Metastatic Lung Carcinoma in the Adrenal Gland (tissue), 1 donor: Measurements from ENCODE around the gene DDX5.

DNA sequence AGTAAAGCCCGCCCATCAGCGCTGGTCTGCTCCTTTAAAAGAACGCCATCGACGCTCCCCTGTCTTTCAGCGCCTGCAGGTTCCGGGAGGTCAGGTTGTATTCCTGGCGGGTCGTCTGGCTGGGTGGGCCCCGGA, 15.8 kb upstream of the ERN1 start:
- PRO-cap: bidirectional peak, plus-strand start at position 64 of the sequence, minus-strand start outside the sequence

- PRO-cap: no peak
Observed at GRCh38 chr17:64147037-64147187, 17.0 kb upstream of the ERN1 start.

GRCh38 chr17:64152389-64152953, 22.5 kb upstream of the ERN1 start:
- PRO-cap: no peak

DNA sequence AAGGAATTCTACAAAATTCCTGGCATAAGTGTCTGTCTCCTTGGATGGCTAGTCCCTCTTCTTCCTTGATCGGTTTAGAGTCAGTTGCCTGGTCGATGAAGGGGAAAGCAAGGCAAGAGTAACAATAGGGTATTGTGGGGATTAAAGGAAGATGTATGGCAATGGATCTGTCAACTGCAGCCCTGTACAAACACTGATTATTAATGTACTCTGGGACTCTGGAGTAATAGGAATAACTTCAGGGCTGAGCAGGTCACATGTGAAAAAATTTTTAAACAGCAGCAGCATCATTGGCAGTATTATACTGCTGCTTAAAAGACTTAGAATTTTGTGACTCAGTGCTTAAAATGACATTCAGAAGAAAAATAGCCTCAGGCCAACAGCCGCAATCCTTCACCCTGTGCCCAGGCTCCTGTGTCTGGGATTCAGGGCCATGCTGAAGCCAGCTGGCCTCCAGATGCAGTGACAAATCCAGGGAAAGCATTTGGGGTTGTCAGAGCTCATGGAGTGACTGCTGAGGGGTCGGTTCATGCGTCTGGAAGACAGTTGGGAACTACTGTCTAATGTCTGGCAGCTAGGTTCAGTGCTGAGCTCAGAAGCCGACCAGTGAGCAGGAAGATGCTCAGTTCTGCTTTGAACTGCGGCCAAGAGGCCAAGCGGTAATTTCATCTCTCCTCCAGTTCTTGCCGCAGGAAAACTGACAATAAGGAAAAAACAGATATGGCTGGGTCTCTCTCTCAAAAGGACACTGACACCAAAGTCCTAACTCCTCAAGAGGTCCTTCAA, 22.2 kb downstream of the TEX2 start:
- PRO-cap: no peak

DNA sequence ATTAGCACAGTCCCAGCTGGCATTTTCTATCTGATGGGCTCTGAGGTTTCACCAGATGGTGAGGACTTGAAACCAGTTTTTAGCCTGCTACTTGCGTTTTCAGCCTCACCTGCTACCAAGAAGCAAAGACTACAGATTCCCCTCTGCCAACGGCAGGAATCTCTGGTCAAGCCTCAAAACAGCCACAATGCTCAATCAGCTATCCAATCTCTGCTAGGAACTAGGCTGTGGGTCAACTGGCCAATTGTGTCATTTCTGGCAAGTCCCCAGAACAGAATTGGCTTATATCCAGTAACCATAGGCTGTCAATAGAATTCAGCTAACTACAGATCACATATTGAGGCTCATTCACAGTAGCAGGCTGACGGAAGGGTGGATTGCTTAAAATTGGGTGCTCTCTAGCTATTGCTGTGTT, 11.7 kb downstream of the PECAM1 start:
- PRO-cap: no peak

- PRO-cap: no peak
Observed at GRCh38 chr17:64387558-64387887, 3.1 kb downstream of the PECAM1 start.

DNA sequence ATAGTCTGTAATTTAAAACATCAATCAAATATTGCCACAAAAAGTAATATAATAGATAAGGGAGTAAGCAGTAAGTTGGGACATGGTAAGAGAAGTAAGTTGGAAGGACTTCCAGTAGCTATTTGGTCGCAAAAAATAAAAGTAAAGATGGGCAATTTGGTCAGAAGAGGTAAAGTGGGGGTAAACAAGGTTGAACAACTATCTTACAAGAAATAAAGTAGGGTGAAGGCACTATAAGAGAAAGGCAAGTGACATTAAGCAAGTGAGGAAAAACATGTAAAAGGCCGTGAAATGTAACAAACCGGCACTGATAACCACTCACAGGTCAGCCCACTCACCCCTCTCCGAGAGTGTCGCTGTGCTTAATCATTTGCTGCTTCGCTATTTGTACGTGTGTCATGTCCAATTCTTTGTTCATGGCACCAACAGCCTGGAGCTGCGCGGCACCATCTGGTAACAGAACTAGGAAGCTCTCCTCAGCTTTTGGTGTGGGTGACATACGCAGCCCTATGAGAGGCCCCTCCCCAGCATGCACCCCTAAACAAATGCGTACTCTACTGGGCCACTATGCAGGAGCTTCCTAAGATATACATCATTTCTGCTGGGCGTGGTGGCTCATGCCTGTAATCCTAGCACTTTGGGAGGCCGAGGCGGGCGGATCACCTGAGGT, 2.2 kb upstream of the PECAM1 start:
- PRO-cap: no peak

DNA sequence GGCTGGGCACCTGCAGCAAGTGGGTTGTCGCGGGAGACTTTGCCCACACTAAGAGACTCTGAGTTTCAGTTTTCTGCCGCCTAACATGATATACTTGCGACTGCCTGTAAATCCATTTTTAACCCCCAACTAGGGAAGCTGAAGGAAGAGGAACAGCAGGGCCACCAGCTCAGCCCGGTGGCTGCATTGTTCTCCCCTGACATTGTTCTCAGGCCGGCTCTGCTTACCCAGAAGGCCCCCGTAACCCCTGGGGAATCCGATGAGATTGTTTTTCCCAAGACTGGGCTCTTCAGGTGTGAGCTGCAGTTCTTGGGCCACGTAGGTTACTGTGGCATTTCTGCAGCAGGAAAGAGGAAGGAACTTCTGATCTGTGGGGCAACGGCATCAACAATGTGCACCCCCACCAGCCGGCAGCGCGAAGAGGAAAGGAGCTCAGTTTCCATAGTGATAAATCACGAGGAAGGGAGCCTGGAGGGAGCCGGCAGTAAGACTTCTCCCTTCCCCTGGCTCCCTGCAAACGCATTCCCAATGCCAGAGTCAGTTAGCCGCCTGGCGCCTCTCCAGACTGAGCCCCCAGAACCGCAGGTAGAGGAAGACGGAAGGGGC, 21.3 kb upstream of the PECAM1 start:
- PRO-cap: no peak

DNA sequence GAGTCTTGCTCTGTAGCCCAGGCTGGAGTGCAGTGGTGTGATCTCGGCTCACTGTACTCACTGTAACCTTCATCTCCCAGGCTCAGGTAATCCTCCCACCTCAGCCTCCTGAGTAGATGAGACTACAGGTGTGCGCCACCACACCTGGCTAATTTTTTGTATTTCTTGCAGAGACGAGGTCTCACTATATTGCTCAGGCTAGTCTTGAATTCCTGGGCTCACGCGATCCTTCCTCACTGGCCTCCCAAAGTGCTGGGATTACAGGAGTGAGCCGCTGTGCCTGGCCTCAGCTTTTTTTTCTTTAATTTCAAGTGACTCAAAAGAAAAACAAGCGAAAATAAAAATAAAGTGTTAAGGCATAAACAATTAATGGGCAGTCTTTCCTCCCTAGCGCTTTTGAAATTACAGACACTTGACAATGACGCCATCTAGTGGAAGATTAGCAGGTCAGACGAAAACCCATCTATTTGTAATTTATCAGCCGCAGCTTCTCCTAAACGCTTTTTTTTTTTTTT, 27.9 kb upstream of the PECAM1 start:
- PRO-cap: no peak

- PRO-cap: bidirectional peak, plus-strand start at chr17:64506632, minus-strand start at chr17:64506289; bidirectional peak, plus-strand start at chr17:64506773, minus-strand start at chr17:64506896
Observed at GRCh38 chr17:64506043-64506955, at the start of gene DDX5. TSS of gene DDX5 (minus strand) at chr17:64506289.

- PRO-cap: bidirectional peak, plus-strand start at chr17:64774395, minus-strand start at chr17:64774240
Observed at GRCh38 chr17:64773839-64774668, 111.9 kb upstream of the SMURF2 start.

- PRO-cap: no peak
Observed at GRCh38 chr17:64778291-64779324, 116.5 kb upstream of the SMURF2 start.

- PRO-cap: bidirectional peak, plus-strand start at chr17:64780467, minus-strand start at chr17:64780369
Observed at GRCh38 chr17:64780030-64781024, 118.2 kb upstream of the SMURF2 start.

DNA sequence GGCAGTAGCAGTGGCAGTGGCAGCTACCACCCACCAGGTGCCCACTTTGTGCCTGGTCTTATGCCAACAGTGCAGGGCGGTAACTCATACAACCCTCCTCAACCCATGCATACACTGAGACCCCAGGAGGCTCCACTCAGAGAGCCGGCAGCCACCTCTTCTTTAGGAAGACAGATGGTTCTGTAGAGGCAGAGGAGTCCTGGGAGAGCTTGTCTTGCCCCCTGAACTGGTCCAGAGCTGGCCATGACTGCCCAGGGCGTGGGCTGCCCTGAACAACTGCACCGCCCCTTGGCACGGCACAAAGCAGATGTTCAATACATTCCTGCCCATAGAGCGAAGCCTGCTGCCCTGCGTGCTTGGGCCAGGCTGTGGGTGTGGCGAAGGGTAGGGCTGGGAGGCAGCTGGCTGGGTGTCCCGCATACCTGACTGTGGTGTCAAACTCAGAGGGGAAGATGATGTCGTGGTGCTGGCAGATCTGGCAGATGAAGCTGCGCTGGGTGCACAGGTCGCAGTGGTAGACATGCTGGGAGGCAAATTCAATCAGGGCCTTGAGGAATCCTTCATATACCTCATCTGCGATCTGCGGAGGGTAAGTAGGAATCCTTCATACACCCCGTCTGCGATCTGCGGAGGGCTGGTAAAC, 124.2 kb upstream of the SMURF2 start:
- PRO-cap: no peak

- PRO-cap: no peak
Observed at GRCh38 chr17:64802160-64803072, 116.9 kb downstream of the LRRC37A3 start.

DNA sequence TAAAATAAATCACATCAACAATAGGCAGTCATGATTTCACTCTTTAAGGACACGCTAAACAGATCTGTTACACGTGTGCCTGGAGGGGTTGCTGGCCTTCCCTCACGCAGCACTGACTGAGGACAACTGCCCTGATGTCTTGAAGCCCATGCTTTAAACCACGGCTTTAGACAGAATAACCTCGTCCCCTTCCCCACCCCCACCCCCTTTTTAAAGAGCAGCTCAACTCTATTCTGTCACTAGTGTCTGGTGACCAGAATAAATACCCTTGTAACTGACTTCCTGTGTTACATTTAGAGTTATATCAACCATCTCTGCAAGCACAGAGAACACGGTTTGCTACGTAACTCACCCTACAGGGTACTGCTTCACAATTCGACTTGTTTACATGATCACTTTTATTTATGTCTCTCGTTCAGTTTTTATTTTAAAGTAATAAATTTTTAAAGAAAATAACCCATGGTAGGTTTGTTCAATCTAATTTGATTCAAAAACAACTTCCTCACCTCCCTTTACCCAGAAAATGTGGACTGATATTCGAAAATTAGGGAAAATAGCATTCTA, 50.7 kb upstream of the LRRC37A3 start:
- PRO-cap: no peak

GRCh38 chr17:64990810-64991388, 65.6 kb downstream of the GNA13 start:
- PRO-cap: no peak

GRCh38 chr17:65017129-65017687, 39.3 kb downstream of the GNA13 start:
- PRO-cap: no peak

GRCh38 chr17:65028670-65029083, 27.9 kb downstream of the GNA13 start:
- PRO-cap: no peak

DNA sequence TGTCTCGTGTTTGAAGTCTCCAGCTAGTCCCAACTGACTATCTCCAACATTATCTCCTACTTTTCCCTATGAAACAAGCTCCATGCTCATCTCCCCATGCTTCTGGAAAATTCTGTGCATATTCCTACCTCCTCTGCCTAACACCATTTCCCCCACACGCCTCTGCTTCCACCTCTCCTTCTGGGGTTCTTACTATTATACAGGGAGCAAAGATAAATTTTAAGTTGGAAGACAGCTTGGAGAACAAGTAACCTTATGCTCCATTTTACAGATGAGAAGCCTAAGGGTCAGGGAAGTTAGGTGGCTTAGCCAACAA, 27.4 kb downstream of the GNA13 start:
- PRO-cap: no peak